Foreskin keratinocyte (primary cell): Measurements from ENCODE around the genes LHFPL5 and CDKN1A.

DNA sequence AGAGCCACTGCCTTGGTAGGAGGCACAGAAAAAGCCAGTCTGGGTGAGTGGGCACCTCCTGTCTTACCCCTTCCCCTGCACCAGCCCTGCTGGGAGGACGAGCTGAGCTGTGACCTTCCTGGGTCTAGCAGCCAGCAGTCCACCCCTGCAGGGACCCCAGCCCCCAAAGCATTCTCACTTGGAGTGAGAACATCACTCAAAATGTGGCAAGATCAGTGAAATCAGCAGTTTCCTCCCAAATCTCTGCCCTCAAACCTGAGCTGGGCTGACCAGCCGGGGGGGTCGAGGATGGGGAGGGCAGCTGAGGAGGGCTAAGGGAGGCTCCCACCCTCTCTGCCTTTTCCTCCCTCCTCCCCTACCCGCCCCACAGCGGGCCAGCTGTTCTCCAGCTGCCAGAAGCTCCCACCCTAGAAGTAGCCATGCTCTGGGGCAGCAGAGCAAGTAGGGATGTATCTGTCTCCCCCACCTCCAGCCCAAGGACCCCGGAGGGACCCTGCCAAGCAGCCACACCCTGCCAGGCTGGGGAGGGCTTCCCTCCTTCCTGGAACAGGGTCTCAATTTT is 4.8 kb downstream of the TEAD3 start:
- RAMPAGE, total RNA = no peak

GRCh38 chr6:35618870-35619344 is 69.8 kb downstream of the FKBP5 start:
- RAMPAGE, total RNA = no peak

GRCh38 chr6:35689027-35689534 is 366 bp upstream of the FKBP5 start:
- RAMPAGE, total RNA = no peak

DNA sequence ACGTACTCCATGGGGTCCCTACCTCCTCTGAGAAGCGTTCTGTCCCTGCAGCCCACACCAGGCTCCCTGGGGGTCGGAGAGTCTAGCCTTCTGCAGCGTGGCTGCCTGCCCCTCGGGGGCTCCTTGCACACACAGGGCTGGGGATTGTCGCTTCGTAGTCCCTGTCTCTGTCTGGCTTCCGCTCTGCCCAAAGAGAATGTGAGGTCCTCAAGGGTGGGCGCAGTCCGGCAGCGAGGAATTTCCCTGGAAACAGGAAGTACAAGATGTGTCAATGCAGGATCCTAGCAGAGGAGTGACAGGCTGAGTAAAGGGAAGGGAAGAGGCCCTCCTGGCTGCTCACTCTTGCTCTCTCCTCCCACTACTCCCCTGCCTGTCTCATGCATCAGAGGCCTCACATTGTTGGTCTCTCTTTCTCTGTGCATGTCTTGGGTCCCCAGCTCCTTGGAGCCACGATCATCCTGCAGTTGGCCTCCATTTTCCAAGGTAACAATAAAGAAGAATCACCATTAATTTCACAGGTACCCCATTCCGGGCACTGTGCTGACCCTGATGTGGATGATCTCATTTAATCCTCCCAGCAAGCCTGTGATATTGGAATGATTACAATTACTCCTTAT is 16.4 kb upstream of the ARMC12 start:
- RAMPAGE, total RNA = no peak

GRCh38 chr6:35805188-35805646 is at the start of gene LHFPL5:
Gene LHFPL5, plus strand, starts transcription at chr6:35805352.
- RAMPAGE, total RNA = no peak

GRCh38 chr6:35922066-35922751 is 1.3 kb upstream of the SRPK1 start:
- RAMPAGE, total RNA = no peak

DNA sequence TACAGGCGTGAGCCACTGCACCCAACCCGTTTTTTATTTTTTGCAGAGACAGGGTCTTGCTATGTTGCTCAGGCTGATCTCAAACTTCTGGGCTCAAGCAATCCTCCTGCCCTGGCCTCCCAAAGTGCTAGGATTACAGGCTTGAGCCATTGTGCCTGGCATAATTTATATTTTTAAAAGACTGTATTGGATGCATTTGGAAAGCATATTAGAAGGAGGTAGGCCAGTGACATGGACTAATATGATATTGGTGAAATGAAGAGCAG is 20.6 kb downstream of the MAPK14 start:
- RAMPAGE, total RNA = no peak

- RAMPAGE, total RNA = no peak
Observed at GRCh38 chr6:36118343-36118963, 11.9 kb upstream of the MAPK13 start.

GRCh38 chr6:36222907-36223417 is 26.4 kb downstream of the BRPF3 start:
- RAMPAGE, total RNA = no peak

DNA sequence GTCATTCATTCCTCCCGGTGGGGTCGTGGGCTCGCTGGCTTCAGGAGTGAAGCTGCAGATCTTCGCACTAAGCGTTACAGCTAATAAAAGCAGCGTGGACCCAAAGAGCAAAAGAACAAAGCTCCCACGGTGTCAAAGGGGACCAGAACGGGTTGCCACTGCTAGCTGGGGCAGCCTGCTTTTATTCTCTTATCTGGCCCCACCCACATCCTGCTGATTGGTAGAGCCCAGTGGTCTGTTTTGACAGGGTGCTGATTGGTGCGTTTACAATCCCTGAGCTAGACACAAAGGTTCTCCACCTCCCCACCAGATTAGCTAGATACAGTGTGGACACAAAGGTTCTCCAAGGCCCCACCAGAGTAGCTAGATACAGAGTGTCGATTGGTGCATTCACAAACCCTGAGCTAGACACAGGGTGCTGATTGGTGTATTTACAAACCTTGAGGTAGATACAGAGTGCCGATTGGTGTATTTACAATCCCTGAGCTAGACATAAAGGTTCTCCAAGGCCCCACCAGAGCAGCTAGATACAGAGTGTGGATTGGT is 23.9 kb downstream of the ETV7 start:
- RAMPAGE, total RNA = no peak

- RAMPAGE, total RNA = no peak
Observed at GRCh38 chr6:36443141-36443771, 456 bp downstream of the KCTD20 start.

- RAMPAGE, total RNA = no peak
Observed at GRCh38 chr6:36509318-36509958, 37.8 kb downstream of the STK38 start.

DNA sequence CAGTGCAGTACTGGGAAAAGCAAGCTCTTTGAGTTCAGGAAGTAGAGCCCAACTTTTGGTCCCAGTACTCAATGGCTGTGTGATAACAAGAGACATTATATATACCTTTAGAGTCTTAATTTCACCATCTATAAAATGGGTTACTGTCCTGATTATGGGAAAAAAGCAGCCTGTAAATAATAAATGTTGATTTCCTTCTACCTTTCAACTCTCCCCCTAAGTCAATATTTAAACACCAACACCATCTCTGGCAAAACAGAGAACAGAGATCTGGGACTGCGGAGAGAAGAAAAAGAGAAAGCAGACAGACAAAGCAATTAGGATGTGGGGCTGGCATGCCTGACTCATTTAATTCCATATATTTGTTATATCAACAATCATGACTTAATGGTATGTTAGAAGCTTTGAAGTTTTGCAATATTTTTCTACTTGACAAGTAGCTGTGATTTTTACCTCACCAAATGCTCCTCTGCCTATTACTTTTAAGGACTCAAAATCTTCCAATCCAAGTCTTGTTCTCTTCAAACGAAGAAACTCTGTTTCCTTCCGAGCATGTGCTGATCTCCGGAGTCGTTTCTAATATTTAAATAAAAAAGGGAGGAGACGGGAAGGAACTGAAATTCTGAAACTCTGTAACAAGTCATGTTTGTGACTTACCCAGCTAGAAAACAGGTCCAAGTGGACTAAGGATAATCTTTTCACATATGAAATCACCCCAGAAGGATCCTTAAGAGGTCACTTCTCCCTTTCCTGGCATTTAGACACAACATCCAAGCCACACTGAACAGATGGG is 23.2 kb downstream of the STK38 start:
- RAMPAGE, total RNA = no peak

GRCh38 chr6:36604038-36604964 is 10.1 kb downstream of the SRSF3 start:
- RAMPAGE, total RNA = no peak

GRCh38 chr6:36678649-36679652 is at the start of gene CDKN1A:
Gene CDKN1A, plus strand, starts transcription at chr6:36678714.
- RAMPAGE, total RNA = no peak

DNA sequence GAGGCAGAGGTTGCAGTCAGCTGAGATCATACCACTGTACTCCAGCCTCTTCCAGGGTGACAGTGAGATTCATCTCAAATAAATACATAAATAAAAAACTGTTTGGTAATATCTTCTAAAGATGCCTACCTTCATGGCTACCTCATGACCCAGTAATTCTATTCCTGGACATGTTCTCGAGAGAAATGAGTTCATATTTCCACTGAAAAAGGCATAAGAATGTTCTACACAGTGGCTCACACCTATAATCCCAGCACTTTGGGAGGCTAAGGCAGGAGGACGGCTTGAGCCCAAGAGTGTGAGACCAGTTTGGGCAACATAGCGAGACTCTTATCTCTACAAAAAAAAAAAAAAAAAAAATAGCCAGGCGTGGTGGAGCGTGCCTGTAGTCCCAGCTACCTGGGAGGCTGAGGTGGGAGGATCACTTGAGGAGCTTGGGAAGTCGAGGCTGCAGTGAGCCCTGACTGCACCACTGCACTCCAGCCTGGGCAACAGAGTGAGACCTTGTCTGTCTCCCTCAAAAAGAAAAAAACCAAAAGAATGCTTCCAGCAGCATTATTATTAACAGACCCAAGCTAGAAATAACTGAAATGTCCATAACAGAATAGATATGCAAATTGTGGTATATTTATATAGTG is 9.5 kb downstream of the CDKN1A start:
- RAMPAGE, total RNA = no peak

- RAMPAGE, total RNA = no peak
Observed at GRCh38 chr6:36691996-36692780, 5.4 kb upstream of the RAB44 start.

- RAMPAGE, total RNA = no peak
Observed at GRCh38 chr6:36742994-36743494, 45.4 kb downstream of the RAB44 start.

- RAMPAGE, total RNA = no peak
Observed at GRCh38 chr6:36757029-36757839, 59.6 kb downstream of the RAB44 start.

GRCh38 chr6:36768488-36768794 is 70.8 kb downstream of the CPNE5 start:
- RAMPAGE, total RNA = no peak